Pericardium fibroblast (primary cell): Measurements from ENCODE around the genes SPTLC1, CENPP and IPPK.

- RAMPAGE, long total RNA, result start-site peak on the minus strand at chr9:92115373-92115395, 1,042 and 1,341 reads in 2 replicates
These were observed at the start of gene SPTLC1 for GRCh38 chr9:92114822-92115817. Gene SPTLC1, minus strand, starts transcription at chr9:92115413.

GRCh38 chr9:92314134-92315340 is 10.6 kb downstream of the NOL8 start:
- RAMPAGE, long total RNA, result no peak

DNA sequence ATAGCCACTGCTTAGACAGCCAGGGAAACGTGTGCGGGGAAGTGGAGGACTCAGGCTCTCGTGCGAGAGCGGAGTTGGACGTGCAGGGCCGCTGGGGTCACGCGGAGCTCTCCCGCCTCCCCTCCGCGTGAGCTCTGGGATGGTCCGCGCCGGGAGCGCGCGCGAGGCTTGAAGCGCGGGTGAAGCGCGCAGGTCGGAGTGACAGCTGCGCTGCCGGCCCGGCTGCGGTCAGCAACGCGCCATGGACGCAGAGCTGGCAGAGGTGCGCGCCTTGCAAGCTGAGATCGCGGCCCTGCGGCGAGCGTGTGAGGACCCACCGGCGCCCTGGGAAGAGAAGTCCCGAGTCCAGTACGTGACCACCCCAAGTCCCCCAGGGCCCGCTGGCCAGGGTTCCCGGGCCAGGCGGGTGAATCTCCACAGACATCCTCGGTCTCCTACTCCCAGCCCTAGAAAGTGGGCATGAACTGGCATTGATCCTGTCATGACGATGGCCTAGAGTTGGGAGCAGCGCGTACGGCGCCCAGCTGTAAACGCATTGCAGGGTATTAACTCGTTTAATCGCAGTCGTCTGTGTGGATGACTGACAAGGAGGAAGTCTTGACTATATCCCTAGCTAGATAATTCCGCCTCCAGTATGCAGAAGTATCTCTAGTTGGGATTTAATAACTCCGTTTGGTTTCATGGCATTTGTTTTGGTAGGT is at the start of gene CENPP:
Gene CENPP, plus strand, starts transcription at position 196 of the 701 bp plus-strand sequence.
- RAMPAGE, long total RNA, result start-site peak on the plus strand centred at position 178 of the sequence, 53 bp wide, 61 and 18 reads in 2 replicates

- RAMPAGE, long total RNA, result no peak
These were observed 22.2 kb upstream of the OMD start for GRCh38 chr9:92446368-92447017.

DNA sequence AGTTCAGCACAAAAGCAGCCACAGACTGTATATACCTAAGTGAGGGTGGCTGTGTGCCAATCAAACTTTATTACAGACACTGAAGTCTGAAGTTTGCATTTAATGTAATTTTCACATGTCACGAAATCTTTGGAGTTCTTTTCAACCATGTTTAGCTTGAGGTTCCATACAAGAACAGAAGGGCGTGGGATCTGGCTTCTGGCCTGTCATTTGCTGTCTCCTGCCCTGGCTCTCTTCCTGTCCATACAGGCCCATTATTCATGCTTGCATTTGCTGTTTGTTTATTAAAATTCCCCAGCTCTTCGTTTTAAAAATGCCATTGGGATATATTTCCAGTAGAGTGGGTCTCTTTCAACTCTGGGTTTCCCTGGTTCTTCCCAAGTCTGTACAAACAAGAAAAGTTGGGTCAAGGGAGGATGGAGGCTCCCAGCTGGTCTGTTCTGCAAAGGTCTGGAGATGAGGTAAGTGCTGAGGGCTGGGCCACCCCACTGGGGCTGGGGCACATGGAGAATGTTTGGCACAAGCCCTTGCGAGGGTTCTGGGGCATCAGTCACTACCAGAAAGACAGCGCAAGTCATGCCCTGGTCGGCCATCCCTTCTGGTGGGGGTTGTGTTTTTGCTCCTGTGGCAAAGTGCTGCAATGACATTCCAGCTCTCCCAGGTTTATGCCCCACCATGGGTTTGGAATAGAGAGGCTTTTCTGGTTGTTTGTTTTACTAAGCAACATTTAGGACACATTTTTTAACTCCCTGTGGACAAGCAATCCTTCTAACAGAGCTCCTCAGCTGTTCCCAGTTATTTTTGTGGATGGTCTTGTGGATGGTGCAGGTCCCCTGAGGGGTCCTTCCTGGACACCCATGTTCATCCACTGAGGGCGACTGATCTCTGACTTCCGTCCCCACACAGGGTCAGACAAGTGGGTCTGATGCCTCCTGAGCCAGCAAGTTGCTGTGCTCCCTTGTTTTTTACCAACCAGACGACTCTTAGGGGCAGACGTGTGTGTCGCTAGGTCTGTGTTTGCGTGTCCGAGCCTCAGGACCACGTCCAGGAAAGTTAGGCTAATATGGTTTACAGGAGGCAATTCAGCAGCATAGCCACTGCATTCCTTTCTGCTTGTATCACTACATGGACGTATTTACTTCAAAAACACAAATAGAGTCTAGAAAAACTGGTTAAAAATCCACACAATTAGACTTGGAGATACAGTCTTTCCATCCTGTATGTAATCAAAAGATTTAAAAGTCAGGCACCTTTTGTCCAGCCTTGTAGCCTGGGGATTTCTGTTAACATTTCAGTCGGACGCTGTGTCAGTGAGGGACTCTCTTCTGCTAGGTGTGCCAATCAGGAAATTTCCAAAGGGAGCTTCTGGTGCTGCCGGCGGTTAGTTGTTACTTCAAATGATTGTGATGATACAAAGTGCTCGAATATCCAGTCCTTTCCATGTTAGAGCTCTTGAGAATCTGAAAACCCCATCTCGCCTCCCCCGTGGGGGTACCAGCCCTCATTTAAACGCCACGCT is 64.8 kb upstream of the ECM2 start:
- RAMPAGE, long total RNA, result no peak

- RAMPAGE, long total RNA, result no peak
These were observed 4.3 kb downstream of the IPPK start for GRCh38 chr9:92665682-92666005.

GRCh38 chr9:92669334-92670493 is at the start of gene IPPK:
Gene IPPK, minus strand, starts transcription at chr9:92670131.
- RAMPAGE, long total RNA, result no peak

DNA sequence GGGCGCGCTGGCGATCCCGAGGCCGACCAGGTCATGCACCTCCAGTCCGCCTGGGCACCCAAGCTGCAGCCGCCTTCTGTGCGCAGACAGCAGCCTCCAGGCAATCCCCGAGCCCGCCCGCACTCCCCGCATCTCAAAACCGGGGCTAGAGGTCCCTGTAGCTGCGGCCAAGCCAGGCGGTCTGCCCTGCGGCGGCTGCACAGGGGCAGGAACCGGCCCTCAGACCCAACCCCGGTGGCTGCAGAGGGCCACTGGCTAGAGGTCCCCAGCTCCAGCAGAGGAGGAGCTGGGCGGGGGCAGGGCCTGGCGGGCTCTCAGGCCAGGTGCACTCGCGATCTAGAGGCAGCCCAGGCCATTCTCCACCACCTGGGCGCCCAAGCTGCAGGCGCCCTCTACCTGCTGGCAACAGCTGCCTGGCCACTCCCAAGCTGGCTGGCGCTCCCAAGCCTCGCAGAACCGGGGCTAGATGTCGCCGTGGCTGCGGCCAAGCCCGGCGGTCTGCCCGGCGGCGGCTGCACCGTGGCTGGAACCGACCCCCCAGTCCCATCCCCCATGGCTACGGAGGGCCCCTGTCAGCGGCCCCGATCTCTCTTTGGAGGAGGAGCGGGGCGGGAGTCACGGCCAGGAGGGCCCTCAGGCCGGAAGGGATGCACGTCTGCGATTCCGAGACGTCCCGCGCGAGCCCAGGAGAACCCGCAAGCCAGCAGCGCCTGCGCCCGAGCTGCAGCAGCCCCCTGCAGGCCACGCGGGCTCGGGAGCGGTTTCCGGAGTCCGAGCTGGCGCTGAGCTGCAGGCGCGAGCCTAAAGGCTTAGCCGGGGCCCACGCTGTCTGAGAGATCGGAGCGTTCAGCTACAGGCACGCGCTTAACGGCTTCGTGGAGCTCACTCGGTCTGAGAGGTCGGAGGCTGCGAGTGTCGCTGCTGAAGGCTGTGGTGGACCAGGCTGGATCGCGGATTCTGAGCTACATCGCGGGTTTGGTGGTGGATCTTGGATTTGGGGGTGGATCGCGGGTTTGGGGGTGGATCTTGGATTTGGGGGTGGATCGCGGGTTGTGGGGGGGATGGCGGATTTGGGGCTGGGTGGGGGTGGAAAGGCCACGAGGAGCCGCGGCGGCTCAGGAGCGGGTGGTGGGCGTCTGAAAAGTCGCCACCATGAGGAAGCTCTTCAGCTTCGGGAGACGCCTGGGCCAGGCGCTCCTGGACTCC is 44.3 kb upstream of the BICD2 start:
- RAMPAGE, long total RNA, result no peak

- RAMPAGE, long total RNA, result no peak
These were observed 27.3 kb upstream of the ZNF484 start for GRCh38 chr9:92905023-92905692.

DNA sequence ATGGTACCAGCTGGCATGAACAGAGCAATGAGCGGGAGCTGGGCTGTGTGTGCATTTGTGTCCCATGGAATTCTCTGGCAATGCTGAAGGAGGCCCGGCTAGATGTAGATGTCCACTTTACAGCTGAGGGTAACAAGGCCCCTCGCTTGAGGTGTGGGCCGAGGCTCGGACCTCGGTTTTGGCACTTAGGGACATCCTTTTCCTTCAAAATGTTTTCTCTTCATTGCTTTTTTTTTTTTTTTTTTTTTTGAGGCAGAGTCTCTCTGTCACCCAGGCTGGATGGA is 1.5 kb upstream of the FGD3 start:
- RAMPAGE, long total RNA, result no peak

DNA sequence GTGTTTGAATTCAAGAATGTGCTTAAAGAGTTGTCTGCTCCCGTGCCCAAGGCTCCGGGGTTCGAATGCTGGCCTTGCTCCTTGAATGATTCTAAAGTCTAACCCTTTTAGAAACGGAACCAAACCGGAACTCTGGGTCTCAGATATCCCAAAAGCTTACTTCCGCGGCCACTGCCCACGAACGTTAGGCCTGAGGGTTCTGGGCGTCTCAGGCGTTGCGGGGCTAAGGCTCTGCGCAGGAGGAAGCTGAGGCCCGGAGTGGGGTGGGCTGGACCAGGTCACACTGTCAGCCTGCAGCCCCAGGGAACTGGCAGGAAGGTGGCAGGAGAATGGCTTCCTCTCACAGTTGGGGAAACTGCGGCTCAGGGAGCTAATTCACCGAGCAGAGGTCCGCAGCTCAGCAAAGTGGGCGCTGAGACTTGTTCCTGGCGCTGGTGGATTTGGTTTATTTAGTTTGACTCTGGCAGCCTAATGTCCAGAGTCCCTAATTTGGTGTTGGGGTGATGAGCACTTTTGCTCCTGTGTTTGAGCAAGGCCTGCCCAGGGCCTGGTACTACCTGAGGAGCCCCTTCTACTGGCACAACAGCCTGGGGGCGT is 1.0 kb downstream of the SUSD3 start:
- RAMPAGE, long total RNA, result no peak

GRCh38 chr9:93115670-93116986 is 17.9 kb downstream of the NINJ1 start:
- RAMPAGE, long total RNA, result no peak

DNA sequence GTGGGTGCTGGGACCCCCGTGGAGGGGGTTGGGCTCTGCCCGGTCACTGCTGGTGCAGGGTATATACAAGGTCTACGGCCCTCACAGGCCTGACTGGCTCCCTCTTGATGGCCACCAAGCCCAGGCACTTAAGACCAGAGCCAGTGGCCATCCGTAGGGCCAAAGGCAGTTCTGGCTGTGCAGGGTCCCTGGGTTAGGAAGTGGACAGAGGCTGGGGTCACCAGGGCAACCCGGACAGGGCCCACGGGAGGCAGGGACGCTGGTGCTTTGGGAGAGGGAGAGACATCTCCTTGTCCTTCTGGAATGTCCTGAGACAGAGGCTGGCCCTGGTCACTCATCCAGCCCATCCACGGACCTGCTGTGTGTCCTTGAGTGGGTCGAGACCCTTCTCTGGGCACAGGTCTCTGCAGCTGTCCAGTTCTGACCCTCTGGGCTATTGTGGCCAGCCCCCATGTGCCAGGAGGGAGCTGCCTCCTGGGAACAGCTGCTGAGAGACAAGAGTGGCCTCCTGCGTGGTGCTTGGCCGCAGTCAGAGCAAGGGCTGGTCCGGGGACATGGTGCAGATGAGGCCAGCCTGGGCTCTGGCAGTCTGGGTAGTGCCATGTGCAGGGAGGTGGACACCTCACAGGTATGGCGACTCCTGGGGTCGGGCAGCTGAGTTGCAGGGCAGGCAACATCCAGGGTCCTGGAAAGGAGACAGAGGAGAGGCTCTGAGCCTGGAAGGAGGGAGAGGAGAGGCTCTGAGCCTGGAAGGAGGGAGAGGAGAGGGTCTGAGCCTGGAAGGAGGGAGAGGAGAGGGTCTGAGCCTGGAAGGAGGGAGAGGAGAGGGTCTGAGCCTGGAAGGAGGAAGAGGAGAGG is 12.3 kb downstream of the NINJ1 start:
- RAMPAGE, long total RNA, result no peak

DNA sequence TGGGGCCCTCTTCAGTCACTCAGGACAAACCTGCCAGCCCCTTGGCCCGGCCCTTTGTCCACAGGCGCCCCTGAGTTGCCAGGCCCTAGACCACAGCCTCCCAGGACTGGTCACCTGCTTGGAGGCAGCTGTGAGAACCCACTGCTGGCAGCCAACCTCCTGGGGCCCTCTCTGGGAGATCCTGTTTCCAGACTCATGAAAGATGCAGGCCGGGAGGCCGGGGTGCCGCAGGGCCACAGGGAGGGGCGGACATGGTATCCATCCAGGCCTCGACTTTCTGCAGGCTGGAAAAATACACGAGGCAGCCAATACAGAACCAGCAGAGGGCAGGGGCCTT is 6.4 kb downstream of the NINJ1 start:
- RAMPAGE, long total RNA, result no peak

DNA sequence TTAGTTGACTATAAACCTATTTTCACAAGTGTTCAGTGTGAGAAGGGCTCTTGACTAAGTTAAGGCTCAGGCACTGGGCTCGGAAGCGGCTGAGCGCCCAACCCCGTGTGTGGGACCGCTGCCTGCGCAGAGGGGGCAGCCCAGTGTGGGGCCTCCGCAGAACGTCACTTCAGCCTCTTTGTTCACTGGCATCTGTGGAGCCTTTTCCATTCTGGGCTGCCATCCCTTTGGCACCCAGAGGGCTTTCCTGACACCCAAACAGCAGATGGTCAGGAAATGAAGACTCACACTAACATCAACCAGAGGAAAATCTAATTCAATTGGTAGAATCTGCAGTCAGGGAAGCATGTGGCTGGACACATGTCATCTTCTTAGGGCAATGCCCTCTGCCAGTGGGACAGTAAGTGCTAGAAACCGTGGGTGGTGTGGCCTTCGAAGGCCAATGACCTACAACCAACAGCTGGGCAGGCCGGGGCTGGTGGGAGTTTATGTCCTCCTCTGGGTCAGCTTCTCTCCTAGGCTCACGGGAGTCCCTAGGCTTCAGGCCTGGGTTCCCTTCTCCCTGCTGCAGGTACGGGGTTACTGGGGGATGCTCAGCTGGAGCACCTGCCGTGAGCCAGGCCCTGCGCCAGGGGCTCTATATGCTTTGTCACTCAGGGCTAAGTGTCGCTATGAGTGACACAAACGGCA is 22.2 kb upstream of the NINJ1 start:
- RAMPAGE, long total RNA, result no peak

DNA sequence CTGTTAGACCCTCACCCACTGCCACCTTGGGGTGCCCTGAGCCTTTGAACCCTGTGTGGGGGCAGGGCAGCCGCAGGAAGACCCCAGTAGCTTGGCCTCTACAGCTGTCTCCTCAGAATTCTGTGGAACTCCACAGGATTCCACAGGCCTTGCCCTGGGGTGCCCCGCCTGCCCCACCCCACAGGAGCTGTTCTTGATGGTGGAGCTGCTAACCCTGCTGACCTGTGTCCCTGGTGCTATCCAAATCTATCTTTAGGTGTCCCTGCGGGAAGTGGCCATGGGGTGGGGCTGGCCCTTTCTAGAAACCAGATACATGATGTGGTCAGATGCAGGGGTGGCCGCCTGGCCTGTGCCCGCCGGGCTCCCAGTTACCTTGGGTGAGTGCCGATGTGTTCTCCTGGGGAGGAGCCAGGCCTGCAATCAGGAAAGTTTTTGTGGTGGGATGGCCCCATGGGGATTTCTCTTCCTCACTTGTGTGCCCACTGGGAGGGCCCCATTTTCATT is 34.2 kb downstream of the WNK2 start:
- RAMPAGE, long total RNA, result no peak

DNA sequence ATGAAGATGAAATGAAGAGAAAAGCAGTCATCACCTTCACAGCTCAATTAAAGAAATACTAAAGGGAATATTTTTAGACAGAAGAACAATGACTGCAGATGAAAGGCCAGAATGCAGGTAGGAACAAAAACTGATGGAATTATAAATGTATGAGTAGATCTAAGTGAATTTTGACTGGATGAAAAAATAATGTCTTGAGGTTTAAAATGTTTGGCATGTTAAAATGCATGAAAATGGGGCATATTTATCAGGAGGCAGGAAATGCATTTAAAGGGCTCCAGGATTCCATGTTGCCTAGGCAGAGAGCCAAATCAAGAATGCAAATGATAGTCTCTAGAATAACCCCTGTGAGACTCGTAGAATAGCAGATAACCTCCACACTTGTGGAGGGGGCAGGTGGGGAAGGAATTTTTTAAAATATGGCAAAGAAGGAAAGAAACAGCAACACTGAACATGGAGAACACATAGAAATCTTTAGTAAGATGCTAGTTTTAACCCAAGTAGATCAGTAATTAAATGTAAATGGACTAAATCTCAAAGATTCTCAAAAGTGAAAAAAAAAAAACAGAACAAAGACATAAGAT is 98.1 kb downstream of the WNK2 start:
- RAMPAGE, long total RNA, result no peak

- RAMPAGE, long total RNA, result no peak
These were observed 17.6 kb upstream of the FAM120AOS start for GRCh38 chr9:93470965-93471456.

GRCh38 chr9:93557529-93558220 is 18.7 kb upstream of the PHF2 start:
- RAMPAGE, long total RNA, result no peak

- RAMPAGE, long total RNA, result no peak
These were observed 15.4 kb upstream of the PHF2 start for GRCh38 chr9:93561001-93561309.